ENCODE measurements around the gene CLIC4.

DNA sequence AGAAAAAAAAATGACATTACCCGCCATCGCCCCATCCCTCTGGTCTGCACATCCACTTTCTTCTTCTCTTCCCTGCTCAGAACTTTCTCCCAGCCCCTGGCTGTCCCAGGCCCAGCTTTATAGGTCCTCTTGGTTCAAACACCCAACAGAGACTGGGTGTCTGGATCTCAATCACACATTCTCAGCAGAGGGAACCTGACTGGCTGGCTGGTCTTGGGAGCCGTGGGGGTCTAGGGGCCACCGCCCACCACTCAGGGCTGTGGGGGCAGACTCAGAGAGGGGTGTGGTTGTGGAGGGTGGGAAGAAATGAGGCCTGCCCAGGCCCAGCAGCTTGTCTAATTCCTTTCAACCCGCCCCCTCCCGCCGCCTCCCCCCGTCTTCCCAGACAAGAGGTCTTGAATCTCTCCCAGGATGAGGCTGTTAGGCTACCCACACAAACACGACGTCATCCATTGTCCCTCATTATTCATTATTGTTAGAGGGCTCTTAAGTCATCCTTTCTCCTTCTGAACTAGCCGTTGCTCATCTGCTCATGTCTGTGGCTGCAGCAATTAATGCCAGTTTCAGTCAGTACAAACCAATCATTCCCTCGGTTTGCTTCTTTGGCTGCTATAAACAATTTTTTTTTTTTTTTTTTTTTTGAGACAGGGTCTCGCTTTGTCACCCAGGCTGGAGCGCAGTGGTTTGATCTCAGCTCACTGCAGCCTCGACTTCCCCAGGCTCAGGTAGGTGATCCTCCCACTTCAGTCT lies 40.6 kb upstream of the CLIC4 start:
- PRO-cap, result no peak

DNA sequence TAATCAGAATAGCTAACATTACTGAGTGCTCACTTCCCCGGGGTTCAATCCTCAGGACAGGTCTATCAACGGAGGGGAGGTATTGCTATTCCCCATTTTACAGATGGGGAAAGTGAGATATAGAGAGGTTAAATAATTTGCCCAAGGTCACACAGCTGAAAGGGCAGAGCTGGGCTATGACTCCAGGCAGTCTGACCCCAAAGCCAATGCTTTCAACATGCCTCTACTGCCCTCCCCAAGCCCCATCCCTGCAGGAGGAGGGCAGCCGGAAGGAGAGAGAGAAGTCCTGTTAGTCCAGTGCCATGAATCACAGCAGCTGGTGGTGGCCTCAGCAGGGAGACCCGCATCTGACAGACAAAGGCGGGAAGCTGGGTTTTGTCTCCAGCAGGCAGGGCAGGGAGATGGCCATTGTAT lies 20.1 kb upstream of the CLIC4 start:
- PRO-cap, result no peak

DNA sequence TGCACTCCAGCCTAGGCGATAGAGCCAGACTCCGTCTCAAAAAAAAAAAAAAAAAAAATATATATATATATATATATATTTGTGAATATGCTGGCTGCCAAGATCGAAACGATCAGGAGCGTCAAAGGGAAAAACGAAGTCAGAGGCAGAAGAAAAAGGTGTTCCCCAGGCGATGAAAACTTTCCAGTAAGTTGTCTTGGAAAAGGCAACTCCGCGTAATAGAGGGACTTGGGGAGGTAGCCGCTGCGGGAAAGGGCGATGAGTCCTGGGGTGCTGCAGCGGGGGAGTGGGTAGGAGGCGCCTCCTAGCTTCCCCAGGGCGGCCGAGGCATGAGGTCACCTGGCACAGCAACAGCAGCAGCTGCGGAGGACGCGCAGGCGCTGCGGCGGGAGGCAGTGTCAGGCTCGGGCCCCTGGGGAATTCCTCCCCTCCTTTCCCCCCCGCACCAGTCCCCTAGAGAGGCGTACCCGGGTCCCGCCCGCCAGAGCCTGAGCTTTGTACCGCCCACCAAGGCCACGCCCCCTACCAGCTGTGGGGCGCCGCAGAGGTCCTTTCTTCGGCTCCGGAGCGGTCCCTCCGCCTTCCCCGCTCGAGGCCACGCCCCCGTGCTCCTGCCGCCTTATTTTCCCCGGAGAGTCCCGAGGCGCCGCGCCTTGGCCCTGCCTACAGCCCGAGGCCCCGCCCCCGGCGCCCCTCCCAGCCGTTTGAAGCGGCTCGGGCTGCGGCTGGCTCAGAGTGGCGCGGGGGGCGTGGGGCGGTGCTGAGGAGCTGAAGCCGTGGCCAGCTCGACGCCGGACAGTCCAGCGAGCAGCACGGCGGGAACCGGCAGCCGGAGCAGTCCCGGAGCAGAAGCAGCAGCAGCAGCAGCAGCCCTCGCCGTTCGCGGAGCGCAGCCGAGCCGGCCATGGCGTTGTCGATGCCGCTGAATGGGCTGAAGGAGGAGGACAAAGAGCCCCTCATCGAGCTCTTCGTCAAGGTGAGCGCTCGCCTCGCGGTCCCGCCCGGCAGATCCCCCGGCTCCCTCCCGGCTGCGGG lies at the start of gene CLIC4:
TSS of gene CLIC4 (plus strand) at position 798 of the 1,035 bp plus-strand sequence.
- PRO-cap, result bidirectional peak, plus-strand start at position 733 of the sequence, minus-strand start at position 288 of the sequence

DNA sequence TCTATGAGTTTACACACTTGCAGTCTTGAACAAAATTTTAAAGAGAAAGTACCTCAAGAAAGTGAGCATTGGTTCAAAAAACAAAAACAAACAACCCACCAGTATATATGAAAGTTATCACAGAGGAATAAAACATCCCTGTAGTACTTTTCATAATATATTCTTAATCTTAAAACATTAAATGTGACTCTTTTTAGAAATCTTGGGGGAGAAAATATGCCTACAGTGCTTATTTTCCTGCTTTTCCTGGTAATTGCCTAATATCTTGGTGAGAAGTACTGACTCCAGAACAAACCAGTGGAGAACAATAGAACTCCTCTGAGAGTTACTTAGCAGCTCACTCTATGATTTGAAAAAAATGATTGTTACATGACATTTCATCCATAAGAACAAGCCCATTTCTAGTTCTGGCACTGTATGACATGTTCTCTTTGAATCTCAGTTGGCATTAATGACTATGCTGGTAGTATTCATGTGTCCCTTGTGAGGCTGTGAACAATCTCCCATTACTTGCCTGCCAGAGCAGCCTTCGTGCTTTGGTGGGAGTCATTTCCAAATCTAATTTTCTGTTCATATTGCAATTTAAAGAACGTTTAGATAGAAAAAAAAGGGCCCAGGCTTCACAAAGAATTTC lies 57.9 kb downstream of the CLIC4 start:
- PRO-cap, result bidirectional peak, plus-strand start at position 498 of the sequence, minus-strand start at position 291 of the sequence

DNA sequence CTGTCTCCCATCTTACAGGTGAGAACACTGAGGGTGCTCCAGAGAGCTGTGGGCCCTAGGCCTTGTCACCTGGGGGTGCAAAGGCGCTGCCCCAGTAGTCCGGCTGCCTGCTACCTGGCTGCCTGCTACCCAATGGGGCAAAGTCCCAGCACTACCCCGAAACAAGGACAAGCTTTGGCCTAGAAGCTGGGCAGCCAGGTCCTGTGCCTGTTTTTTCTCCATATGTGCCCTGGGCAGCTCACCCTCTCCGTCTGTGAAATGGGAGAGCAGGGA lies 17.0 kb upstream of the RUNX3 start:
- PRO-cap, result unidirectional peak, plus-strand start at position 94 of the sequence

- PRO-cap, result unidirectional peak, minus-strand start at chr1:24965002; bidirectional peak, plus-strand start at chr1:24965476, minus-strand start at chr1:24965169
Observed at GRCh38 chr1:24964627-24965600, 34.8 kb upstream of the RUNX3 start.

DNA sequence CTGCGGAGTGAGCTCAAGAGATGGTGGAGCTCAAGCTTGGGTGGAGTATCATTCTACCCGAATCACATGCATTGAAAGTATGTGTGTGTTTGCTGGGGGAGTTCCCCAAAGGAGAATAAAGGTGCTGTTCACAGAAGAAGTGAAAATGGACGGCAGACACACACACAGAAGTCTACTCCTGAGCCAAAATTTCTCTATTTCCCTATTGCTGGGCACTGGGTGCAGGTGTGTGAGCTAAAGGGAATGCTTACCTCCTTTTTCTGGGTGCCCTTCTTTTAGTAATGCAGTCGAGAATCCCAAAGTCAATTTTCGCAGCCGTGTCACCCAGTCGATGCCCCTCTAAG lies 58.3 kb upstream of the RUNX3 start:
- PRO-cap, result no peak

DNA sequence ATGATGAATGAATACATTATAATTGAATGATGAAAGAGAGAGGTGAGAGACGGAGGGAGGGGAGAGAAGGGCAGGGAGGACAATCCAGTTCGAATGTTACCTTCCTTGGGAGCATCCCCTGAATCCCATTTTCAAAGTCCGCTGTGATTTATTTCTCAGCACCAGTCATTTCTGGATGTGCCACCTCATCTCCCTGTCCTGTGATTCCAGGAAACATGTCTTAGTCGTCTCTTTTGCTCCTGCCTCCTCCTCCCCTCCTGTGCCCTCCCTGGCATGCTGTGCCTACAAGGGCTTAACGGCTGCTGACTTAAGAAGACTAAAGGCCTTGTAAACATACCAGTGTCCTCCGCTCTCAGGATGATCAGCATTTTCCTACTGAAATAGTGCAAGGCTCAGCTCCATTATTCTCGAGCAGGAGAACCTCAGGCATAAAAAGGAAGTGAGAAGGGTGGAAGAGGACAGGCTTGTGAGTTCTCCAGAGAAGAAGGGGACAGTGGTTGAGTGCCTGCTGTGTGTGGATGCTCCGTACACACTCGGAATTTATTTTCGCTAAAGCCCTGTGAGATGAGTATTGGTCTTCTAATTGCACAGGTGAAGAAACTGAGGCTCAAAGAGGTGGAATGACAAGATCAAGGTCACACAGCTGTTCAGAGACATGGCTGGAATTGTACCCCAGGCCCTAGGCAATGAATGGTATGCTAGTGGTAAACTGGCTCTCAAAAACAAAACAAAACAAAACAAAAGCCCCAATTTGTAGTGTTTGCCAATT lies 61.7 kb upstream of the RUNX3 start:
- PRO-cap, result bidirectional peak, plus-strand start at position 478 of the sequence, minus-strand start at position 309 of the sequence

- PRO-cap, result bidirectional peak, plus-strand start at chr1:25022612, minus-strand start at chr1:25022375; bidirectional peak, plus-strand start at chr1:25023058, minus-strand start at chr1:25023037
Observed at GRCh38 chr1:25022182-25023359, 92.5 kb upstream of the RUNX3 start.

DNA sequence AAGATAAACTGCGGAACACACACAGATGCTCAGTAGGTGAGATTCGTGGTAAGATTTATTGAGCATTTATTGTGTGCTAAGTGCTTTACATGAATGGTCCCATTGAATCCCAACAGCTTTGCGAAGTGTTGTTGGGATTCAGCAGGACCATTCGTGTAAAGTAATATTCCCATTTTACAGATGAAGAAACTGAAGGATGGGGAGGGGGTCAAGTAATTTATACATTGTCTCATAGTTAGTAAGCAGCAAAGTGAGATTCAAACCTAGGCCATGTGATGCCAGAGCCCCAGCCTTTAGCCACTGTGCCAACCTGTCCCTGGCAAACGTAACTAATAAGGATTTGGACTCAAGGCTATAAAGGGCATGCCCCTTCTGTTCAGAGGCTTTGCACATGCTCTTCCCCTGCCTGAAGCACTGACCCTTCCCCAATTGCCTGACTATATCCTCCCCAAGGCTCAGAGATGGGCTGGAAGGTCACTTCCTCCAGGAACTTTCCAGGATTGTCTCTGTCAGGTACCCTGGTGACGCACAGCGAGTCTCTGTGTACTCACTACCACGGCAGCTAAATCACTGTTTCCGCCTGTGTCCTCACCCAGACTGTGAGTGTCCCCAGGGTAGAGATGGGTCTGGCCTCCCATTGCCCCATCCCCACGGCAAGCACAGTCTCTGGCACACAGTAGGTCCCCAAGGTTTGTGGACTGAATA lies 93.5 kb upstream of the RUNX3 start:
- PRO-cap, result no peak

GRCh38 chr1:25334578-25334849 lies 3.6 kb upstream of the TMEM50A start:
- PRO-cap, result no peak

DNA sequence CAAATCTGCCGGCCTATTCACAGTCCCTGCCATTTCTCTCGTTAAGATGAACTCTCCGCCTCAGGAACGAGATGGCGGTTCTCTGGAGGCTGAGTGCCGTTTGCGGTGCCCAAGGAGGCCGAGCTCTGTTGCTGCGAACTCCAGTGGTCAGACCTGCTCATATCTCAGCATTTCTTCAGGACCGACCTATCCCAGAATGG lies 22.1 kb downstream of the RHCE start:
- PRO-cap, result no peak

GRCh38 chr1:25431652-25431887 lies 873 bp downstream of the MACO1 start:
- PRO-cap, result no peak

GRCh38 chr1:25458201-25459267 lies 27.8 kb downstream of the MACO1 start:
- PRO-cap, result no peak

GRCh38 chr1:25617737-25618543 lies 1.3 kb downstream of the MAN1C1 start:
- PRO-cap, result bidirectional peak, plus-strand start at chr1:25618140, minus-strand start at chr1:25618079

DNA sequence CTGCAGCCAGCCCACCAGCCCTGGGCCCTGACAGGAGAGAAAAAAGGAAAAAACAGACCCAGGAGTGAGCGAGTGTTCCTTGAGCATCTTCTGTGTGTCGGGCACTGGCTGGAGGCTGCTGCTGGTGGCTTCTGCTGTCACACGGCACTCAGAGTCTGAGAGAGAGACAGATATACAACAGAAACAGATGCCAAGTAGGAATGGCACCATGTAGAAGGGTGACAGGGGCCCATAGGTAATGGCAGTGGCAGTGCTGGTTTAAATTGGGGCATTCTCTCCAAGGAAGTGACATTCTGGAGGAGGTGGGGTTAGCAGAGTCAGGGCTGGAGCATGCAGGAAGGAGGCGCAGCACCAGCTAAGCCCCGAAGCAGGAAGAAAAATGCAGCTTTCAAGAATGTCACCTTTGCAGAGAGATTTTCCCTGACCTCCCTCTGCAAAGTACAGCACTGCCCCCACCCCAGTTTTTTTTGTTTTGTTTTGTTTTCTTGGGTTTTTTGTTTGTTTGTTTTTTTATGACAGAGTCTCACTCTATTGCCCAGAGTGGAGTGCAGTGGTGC lies 24.5 kb upstream of the SELENON start:
- PRO-cap, result no peak

- PRO-cap, result no peak
Observed at GRCh38 chr1:25794097-25794730, 5.8 kb upstream of the SELENON start.

GRCh38 chr1:25807473-25808412 lies 7.8 kb downstream of the SELENON start:
- PRO-cap, result unidirectional peak, minus-strand start at chr1:25807858

DNA sequence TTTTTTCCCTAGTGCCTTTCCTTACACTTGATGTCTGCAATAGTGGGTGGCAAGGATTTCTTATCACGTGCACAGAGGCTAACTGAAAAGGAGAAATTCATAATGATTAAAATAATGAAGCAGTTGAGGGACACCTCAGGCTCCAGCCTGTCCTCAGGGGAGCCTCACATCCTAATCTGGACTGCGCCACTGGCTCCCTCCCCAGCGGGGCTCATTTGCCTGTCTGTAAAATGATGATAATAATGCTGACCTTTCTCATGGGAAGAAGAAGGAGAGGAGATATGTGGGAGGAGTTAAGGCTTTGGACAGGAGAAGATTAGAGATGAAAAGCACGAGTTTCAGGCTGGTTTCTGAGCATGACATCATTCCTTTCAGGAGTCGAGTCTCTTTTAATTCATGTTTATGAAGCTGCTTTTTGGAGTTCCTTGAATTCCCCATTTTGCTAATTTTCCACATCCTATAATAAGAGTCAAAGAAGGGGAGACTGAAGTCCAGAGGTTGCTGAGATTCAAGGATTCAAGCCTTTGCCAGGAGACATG lies 27.2 kb upstream of the STMN1 start:
- PRO-cap, result no peak

GRCh38 chr1:26005413-26005761 lies 7.5 kb upstream of the PAFAH2 start:
- PRO-cap, result no peak

All from rectum (tissue), 1 donor.